ENCODE measurements around a stretch of chr22.

DNA sequence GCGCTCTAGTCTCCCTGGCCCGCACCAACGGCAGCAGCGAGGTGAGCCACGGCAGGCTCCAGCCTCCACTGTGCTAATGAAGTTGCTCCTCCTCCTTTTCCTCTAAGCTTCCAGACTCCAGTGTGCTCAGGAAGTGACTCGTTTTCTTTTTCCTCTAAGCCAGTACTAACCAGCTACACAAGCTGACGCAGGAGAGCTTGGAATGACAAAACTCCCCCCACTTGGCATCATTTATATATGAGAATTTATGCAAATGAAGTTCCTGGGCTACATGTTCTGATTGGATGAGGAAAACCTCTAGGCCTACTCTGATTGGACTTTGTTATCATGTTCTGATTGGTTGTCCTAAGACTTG is 2.8 kb upstream of the RFPL3 start:
- PRO-cap, 7 experiments = peak in 4 of 7 experiments; most common minus-strand start position 78 of the sequence (in 4)
- RAMPAGE, long total RNA, 2 experiments = no peak in any of the 2 experiments

GRCh38 chr22:32557477-32558100 is 83.0 kb downstream of the FBXO7 start:
- PRO-cap, 7 experiments = no peak in any of the 7 experiments
- RAMPAGE, long total RNA, 2 experiments = no peak in any of the 2 experiments

DNA sequence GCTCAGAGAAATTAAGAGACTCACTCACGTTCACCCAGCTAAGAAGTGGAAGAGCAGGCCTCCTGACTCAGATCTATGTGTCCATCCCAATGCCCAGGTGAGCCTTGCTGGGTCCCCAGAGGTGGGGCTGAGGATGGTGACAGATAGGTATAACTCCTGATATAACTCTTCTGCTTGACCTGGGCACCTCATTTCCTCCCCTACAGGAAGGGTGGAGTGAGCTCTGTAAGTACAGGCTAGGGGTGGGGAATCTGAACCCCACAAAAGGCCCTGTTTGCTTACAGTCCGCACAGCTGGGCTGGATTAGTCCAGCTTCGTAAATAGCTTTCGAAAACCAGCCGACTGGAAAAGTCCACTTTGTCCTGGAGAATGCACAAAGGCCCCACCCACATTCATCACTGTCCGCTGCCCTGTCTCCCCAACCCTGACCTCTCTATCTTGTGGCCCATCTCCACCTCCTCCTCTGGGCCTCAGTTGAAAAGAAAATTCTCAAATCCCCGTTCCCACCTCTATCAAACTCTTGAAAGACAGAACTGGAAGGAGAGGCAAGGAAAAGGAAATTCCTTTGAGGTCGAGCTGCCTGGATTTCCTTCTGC is 147.3 kb downstream of the FBXO7 start:
- PRO-cap, 7 experiments = peak in 1 of 7 experiments; most common plus-strand start position 290 of the sequence (in 1); most common minus-strand start position 218 of the sequence (in 1)
- RAMPAGE, long total RNA, 2 experiments = no peak in any of the 2 experiments

GRCh38 chr22:32622416-32623075 is 147.9 kb downstream of the FBXO7 start:
- PRO-cap, 7 experiments = peak in 5 of 7 experiments; most common plus-strand start chr22:32622684 (in 2); most common minus-strand start chr22:32622581 (in 5)
- RAMPAGE, long total RNA, 2 experiments = no peak in any of the 2 experiments

DNA sequence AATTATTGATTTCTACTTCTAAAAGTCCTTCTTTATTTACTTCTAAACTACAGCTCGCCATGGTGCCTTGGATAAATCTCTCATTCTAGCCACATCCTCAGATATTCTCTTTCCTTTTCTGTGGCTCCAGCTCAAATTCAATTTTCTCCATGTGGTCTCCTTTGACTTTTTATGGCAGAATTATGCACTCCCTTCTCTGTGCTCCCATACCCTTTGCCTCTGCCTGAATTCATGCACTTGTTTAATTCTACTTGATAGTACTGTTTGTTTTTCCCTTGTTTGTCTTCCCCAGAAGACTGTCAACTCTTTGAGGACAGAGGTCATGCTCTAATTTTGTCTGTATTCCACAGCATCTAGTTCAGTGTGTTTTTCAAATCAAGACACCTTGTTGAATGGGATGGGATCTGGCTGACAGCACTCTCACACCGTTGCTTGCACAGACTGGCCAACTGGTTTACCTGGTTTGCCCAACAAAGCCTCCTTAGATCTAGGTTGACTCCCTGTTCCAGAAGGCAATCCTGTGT is 121.3 kb upstream of the TIMP3 start:
- PRO-cap, 7 experiments = no peak in any of the 7 experiments
- RAMPAGE, long total RNA, 2 experiments = no peak in any of the 2 experiments

DNA sequence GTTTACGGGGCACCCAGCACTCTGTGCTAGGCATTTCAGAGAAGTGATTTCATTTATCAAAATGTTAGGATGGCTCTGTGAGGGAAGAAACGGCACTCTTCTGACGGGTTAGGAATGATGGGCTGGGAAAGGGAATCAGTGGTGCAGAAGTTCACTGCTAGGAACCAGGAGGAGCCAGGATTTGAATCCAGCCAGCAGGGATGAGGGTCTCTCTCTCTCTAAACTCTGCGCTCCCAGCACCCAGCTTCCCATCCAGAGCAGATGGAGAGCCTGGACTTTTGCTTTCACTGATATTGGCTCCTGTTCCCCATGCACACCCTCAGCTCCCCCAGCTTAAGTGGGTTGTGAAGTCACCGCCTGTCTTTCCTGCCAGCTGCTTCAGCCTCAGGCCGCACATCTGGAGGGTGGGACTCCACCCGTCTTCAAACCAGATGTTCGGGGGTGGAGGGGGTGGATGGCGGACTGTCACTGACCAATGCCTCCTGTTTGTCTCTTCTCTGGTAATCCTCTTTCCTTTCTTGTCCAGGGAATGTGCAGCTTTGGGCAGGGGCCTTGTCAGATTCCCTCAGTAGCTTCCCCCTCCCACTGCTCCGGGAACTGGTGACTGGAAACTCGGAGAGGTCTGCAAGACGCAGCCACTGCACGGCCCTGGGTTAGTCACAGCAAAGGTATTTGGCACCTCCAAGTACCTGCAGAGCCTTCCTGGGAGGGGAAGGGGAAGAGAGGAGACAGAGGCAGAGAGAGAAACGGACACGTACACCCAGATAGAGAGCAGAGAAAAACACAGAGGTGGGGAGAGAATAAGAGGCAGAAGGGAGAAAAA is 56.3 kb upstream of the TIMP3 start:
- PRO-cap, 7 experiments = no peak in any of the 7 experiments
- RAMPAGE, long total RNA, 2 experiments = no peak in any of the 2 experiments

- PRO-cap, 7 experiments = no peak in any of the 7 experiments
- RAMPAGE, long total RNA, 2 experiments = no peak in any of the 2 experiments
Measured at GRCh38 chr22:32764339-32764617, 37.2 kb upstream of the TIMP3 start.

DNA sequence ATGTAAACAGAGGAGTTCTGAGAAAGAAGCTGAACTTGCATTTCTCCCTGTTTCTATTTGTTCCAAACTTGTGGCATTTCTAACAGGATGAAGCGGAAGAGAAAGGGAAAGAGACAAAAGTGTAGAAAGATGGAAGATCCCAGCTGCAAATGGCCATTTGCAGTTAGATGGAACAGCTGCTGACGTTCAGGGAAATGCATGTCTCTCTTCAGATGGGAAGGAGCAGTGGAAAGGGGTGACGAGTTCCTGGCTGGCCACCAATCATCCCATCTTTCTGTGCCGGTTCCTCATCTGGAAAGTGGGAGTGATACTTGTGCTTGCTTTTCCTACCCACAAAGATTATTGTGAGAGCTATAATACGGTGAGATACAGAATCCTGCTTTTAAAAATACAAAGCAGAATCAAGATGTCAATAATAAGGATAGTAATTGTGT is 1.3 kb upstream of the TIMP3 start:
- PRO-cap, 7 experiments = no peak in any of the 7 experiments
- RAMPAGE, long total RNA, 2 experiments = no peak in any of the 2 experiments

GRCh38 chr22:32802876-32803912 is 1.7 kb downstream of the TIMP3 start:
- PRO-cap, 7 experiments = peak in 2 of 7 experiments; most common plus-strand start chr22:32803218 (in 2); most common minus-strand start chr22:32803225 (in 2)
- RAMPAGE, long total RNA, 2 experiments = no peak in any of the 2 experiments

DNA sequence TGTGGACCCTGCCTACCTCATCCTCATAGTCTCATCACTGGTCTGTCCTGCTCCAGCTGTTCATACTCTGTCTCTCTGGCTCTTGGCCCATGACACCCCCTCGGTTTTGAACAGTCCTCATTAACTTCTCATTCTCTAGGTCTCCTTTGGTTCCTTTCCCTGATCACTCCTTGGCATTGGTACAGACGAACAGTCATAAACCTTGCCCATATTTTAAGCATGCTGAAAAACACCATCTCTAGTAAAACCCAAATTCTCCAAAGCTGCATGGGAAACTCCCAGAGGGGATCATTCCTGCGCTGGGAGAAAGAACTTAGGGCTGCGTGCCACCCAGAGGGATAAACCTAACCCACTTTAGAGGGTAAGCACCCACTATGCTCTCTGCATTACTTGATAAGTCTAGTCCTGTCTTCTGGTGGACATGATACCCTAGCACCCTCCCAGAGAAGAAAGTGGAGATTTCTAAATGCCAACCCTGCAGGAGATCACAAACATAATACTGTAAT is 7.1 kb downstream of the TIMP3 start:
- PRO-cap, 7 experiments = no peak in any of the 7 experiments
- RAMPAGE, long total RNA, 2 experiments = no peak in any of the 2 experiments

GRCh38 chr22:32986867-32987843 is 71.0 kb downstream of the SYN3 start:
- PRO-cap, 7 experiments = no peak in any of the 7 experiments
- RAMPAGE, long total RNA, 2 experiments = no peak in any of the 2 experiments

DNA sequence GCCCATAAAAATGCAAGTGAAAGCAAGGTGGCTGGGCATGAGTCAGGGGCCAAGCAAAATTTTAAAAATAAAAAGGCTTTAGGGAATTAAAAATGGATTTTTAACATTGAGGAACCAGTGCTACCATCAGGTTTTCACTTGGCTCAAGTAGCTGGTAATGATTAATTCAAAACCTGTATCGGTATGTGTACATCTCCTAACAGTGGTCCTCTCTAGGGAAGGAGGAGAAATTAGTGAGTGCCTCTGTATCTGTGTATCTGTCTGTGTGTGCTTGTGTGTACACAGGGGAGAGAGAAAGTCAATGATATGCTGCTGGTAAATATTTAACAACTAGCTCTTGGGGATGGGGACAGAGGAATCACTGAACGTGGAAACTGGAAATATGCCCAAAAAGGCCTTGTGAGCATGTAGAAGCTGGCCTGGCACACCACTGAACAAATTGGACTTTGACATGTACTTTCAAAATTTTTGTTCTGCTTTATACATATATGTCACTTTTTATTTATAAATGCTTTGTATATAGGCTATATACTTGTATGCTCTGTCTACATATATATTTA is 214.0 kb upstream of the SYN3 start:
- PRO-cap, 7 experiments = no peak in any of the 7 experiments
- RAMPAGE, long total RNA, 2 experiments = no peak in any of the 2 experiments

- PRO-cap, 7 experiments = no peak in any of the 7 experiments
- RAMPAGE, long total RNA, 2 experiments = no peak in any of the 2 experiments
Measured at GRCh38 chr22:33568093-33568510, 352.2 kb downstream of the LARGE1 start.

DNA sequence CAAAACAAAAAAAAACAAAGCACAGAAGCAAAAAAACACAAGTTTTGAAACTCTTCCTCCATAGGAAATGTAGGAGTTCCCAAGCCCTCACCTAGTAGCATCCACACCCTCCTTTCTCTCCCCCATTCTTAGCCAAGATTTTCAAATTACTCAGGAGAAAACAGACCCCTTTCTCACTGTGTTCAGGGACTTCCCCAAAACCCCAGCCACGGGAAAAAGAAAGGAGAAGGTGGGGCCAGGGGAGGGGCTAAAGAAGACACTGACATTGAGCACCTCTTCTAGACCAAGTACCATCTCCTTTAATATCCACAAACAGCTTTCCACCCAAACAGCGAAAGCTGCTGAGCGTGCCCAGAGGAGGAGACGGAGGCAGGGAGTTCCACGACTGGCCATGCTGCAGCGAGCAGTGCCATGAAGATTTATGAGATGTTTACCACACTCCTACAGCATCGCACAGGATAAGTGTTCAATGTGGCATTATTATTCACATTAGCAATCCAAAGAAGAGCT is 127.5 kb downstream of the LARGE1 start:
- PRO-cap, 7 experiments = peak in 2 of 7 experiments; most common plus-strand start position 309 of the sequence (in 1)
- RAMPAGE, long total RNA, 2 experiments = no peak in any of the 2 experiments

GRCh38 chr22:33803242-33803892 is 116.9 kb downstream of the LARGE1 start:
- PRO-cap, 7 experiments = peak in 2 of 7 experiments; most common plus-strand start chr22:33803632 (in 2)
- RAMPAGE, long total RNA, 2 experiments = no peak in any of the 2 experiments

- PRO-cap, 7 experiments = peak in 4 of 7 experiments; most common minus-strand start chr22:33890073 (in 4)
- RAMPAGE, long total RNA, 2 experiments = no peak in any of the 2 experiments
Measured at GRCh38 chr22:33889747-33890196, 30.5 kb downstream of the LARGE1 start.

DNA sequence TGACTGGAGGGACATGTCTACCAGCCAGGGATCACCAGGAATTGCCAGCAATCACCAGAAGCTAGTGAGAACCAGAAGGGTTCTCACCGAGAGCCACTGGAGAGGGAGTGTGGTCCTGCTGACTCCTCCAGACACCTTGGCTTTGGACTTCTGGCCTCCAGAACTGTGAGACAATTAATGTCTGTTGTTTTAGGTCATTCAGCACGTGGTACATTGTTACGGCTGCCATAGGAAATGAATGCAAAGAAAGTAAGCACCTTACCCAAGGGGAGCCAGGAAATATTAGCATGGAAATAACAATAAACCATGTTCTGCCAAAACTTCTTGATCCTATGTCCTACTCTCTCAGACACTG is 19.2 kb downstream of the LARGE1 start:
- PRO-cap, 7 experiments = no peak in any of the 7 experiments
- RAMPAGE, long total RNA, 2 experiments = no peak in any of the 2 experiments

GRCh38 chr22:33917799-33918438 is 2.4 kb downstream of the LARGE1 start:
- PRO-cap, 7 experiments = no peak in any of the 7 experiments
- RAMPAGE, long total RNA, 2 experiments = no peak in any of the 2 experiments

- PRO-cap, 7 experiments = no peak in any of the 7 experiments
- RAMPAGE, long total RNA, 2 experiments = no peak in any of the 2 experiments
Measured at GRCh38 chr22:33919046-33919901, 1.0 kb downstream of the LARGE1 start.

GRCh38 chr22:34841094-34841955 is 224.6 kb upstream of the ISX start:
- PRO-cap, 7 experiments = no peak in any of the 7 experiments
- RAMPAGE, long total RNA, 2 experiments = no peak in any of the 2 experiments

All from ovary (tissue), 7 donors.